Epithelial cell of alveolus of lung (primary cell): Measurements from ENCODE around the genes DISP3, FBXO6, CLCN6, NPPA, KIAA2013 and AADACL3.

DNA sequence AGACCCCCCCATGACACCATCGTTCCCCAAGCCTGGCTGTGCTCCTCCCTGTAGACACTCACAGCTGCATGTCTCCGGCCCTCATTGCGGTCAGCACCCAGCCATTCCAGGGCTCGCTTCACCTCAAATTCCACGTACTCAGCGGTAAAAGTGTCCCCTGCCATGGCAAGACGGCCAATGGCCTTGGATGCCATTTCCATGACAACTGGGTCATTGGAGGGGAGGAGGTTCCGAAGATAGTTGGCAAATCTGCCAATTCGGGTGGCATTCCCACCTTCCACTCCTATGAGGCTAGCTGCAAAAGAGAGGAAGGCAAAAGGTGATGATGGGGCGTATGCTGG lies 5.5 kb downstream of the MTOR start:
- RAMPAGE, long total RNA: no peak
- RRBS: no CpG with 5 or more reads among the region's 10 CpGs

DNA sequence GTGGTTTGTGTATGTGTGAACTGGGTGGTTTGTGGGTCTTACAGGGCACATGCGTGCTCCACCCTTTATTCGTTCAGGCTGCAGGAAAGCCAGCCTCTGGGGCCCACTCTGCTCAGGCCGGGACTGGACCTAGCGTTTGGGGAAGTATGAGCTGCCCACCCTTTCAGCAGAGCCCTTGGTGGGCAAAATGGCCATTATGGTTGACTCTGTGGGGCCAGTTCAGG lies 83.0 kb upstream of the DISP3 start:
- RAMPAGE, long total RNA: no peak
- RRBS: no CpG with 5 or more reads among the region's 4 CpGs

GRCh38 chr1:11478518-11479479 lies at the start of gene DISP3:
Gene DISP3, plus strand, starts transcription at chr1:11479155.
- RAMPAGE, long total RNA: no peak
- RRBS: 2% methylated on average over 55 of the region's 108 CpGs

GRCh38 chr1:11609433-11609728 lies 44.8 kb downstream of the FBXO2 start:
- RAMPAGE, long total RNA: no peak
- RRBS: no CpG with 5 or more reads among the region's 11 CpGs

- RAMPAGE, long total RNA: start-site peak on the plus strand at chr1:11664186-11664221, 27 and 60 reads in 2 replicates
- RRBS: 1% methylated on average over 11 of the region's 65 CpGs
Measured at GRCh38 chr1:11663889-11664501, at the start of gene FBXO6. Gene FBXO6, plus strand, starts transcription at chr1:11664200.

- RAMPAGE, long total RNA: no peak
- RRBS: no CpG with 5 or more reads among the region's 27 CpGs
Measured at GRCh38 chr1:11794930-11796190, 10.4 kb downstream of the MTHFR start.

DNA sequence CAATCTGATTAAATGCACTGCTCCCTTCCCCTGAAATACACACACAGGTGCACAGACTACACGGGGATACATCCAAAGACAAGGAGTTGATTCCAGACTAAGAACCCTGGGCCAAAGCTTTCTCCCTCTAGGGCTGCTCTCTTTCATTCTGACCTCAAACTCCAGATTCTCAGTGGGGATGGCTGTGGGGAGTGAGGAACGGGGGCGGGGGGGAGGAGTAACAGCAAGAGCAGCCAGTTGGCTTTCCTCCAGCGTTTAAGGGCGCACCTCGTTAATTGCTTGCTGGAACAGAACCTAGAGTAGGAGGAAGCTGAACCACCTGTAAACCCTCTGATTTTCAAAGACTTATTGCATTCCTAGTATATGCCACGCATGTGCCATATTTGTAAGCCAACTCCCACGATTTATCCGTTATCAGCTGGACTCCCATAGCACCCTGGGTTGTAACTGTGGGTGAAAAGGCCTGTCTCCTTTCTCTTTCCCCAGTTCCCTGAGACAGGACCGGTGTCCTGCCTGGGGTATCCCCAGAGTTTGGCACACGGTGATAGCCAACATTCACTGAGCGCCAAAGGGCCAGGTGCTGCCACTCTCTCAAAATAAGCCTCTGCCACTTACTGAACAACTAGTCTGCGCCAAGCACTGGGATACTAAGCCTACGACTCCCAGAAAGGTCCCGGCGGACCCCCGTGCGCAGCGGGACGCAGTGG lies 879 bp downstream of the MTHFR start:
- RAMPAGE, long total RNA: no peak
- RRBS: under 1% methylated on average over 6 of the region's 20 CpGs

GRCh38 chr1:11806036-11806312 lies at the start of gene CLCN6:
Gene CLCN6, plus strand, starts transcription at chr1:11806191.
- RAMPAGE, long total RNA: no peak
- RRBS: no CpG with 5 or more reads among the region's 17 CpGs

GRCh38 chr1:11847519-11848064 lies at the start of gene NPPA:
Gene NPPA, minus strand, starts transcription at chr1:11847783.
- RAMPAGE, long total RNA: no peak
- RRBS: no CpG with 5 or more reads among the region's 11 CpGs

DNA sequence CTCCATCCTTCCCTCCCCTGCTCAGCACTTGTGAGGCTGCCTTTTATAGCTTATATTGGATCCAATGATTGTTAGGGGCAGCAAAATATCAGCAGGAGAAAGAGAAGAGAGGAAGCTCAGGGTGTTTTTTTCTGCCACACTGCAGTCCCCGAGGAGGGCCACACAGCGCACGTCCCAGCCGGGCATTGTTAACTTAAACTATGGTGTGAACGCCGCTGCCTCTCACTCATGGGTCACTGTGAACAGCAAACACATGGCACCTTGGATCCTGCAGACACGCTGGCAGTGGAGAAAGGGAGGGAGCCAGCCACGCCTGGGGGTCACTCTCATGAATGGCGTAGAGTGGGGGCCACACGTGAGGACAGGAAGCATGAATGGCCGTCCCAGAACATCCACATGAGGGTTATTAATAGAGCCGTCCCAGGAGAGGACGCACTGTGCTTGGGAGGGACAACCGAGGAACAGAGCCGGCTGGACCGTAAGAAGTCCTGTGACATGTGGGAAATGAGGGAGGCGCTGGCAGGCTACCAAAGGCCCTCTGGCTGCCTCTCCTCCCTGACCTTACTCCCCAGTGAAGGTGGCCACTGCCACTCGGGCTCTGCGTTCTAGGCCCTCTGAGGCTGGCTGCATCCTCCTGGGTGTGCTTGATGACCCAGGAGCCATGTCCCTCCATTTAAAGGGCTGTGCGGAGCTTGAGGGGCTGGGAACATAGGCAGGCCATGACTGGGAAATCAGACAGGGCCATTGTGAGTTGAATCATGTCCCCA lies 15.3 kb upstream of the NPPB start:
- RAMPAGE, long total RNA: no peak
- RRBS: no CpG with 5 or more reads among the region's 20 CpGs

DNA sequence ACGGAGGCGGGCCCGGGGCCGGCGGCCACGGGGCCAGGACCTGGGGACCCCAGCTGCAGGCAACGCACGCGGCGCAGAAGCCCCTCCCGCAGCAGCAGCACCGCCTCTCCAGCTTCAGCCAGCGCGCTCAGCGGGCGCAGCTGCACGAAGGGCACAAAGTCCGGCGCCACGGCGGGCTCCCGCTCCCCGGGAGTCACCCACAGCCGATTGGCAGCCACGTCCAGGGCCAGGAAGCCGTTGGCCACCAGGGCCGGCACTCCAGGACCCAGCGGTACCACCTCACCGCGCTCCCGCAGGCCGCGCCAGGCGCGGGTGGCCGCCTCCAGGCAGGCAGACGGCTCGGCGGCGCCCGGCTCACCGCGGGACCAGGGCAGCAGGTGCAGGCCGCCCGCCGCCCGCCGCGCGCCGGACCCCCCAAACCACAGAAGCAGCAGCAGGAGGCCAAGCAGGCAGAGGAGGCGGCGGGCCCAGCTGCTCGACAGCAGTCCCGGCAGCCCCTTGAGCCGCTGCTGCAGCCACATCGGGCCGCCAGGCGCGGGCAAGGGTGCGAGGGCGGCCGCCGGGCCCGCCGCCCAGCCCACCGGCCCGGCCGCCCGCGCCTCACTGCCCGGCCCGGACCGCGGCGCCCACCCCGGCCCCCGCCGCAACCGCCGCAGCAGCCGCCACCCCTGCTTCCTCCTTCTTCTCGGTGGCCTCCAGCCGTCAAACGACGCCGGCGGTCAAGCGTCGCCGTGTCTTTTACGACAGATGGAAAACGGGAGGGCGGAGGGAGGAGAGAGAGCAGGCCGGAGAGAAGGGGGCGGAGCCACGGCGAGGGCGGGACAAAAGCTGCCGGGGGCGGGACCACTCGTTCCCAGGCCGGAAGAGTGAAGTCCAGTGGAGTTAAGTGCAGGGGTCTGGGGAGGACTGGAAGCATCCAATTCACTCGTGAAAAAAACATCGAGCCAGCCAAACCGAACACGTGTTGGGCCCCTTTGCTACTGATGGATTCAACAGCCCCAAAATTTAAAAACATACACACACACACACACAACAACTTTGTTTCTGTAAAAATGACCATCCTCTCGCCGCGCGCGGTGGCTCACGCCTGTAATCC lies at the start of gene KIAA2013:
Gene KIAA2013 (minus strand): TSS at position 711 of the 1,096 bp plus-strand sequence.
- RAMPAGE, long total RNA: no peak
- RRBS: under 1% methylated on average over 29 of the region's 113 CpGs

DNA sequence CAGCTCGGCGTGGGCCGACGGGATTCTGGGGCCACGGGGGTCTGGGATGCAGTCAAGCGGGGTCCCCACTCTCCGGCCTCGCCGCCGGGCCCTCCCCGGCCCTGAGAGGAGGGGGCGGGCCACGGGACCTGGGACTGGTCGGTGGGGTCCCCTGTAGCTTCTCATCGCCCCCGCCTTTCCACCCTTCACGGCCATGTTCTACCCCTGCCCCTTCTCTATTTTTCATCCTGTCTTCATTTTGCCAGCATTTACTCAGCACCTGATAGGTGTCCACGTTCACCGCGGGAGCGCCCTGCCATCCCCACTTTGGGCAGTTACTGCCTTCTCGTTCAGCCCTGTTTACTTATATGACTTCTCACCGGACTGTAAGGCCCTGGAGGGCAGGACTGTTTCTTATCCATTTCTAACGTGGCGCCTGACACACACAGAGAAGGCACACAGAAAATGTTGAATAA lies 330 bp downstream of the MFN2 start:
- RAMPAGE, long total RNA: no peak
- RRBS: under 1% methylated on average over 6 of the region's 25 CpGs

DNA sequence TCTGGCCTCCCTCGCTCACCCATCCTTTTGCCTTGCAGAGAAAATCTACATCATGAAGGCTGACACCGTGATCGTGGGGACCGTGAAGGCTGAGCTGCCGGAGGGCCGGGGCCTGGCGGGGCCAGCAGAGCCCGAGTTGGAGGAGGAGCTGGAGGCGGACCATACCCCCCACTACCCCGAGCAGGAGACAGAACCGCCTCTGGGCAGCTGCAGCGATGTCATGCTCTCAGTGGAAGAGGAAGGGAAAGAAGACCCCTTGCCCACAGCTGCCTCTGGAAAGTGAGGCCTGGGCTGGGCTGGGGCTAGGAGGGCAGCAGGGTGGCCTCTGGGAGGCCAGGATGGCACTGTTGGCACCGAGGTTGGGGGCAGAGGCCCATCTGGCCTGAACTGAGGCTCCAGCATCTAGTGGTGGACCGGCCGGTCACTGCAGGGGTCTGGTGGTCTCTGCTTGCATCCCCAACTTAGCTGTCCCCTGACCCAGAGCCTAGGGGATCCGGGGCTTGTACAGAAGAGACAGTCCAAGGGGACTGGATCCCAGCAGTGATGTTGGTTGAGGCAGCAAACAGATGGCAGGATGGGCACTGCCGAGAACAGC lies 24.4 kb upstream of the TNFRSF1B start:
- RAMPAGE, long total RNA: no peak
- RRBS: 88% methylated on average over 2 of the region's 17 CpGs

GRCh38 chr1:12201449-12201946 lies 28.3 kb upstream of the VPS13D start:
- RAMPAGE, long total RNA: no peak
- RRBS: no CpG with 5 or more reads among the region's 5 CpGs

DNA sequence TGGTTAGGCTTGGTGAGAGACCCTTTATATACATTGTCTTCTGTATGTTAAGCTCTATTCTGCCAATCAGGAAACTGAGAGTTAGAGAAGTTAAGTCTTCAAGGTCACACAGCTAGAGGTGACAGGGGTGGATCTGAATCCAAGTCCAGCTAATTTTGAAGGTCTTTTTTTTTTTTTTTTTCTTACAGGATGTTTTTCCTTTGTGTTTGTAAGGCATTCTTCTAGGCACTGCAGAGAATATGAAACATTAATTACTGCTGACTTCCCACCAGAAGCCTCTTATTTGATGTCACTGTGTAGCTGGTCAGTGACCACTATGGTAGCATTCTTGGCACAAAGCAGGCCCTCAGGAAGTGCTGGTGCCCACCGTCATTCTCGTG lies 192.8 kb downstream of the VPS13D start:
- RAMPAGE, long total RNA: no peak
- RRBS: no CpG with 5 or more reads among the region's 2 CpGs

GRCh38 chr1:12472765-12473201 lies 145.2 kb downstream of the DHRS3 start:
- RAMPAGE, long total RNA: no peak
- RRBS: no CpG with 5 or more reads among the region's 4 CpGs

DNA sequence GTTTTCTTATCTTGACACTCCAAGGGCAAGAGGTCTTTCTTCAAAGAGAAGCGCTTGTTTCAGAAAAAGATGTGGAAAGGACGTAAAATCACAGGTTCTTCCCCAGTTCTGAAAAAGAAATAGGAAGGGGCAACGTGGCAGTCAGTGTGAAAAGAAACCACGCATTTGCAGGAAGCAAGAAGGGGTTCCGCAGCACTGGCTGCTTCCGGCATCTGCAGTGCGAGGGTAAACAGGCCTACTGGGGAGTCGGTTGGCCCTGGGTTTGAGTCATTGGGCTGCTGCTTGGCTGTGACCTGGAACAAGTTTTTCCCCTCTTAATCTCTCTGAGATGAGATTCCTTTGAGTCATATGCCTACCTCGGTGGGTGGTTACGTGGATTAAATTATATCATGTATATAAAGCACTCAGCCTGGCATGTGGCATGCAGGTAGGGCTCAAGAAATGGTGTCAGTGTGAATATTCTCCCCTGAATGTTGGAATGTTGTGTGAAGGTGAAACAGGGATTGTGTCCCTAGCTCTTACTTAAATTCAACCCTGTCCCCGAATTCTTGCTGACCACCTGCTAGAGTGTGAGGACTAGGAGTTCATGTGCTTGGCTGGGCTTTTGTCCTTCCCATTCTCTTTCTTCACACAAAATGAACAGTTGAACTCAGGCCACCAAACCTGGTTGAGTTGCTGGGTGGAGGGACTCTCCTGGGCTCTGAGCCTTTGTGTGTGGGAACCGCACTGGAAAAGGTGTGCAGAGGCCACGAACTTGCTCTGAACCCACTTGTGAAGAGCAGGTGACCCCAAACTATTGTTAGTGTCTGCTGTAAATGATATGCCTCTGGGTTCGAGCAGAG lies 144.6 kb downstream of the DHRS3 start:
- RAMPAGE, long total RNA: no peak
- RRBS: no CpG with 5 or more reads among the region's 14 CpGs

DNA sequence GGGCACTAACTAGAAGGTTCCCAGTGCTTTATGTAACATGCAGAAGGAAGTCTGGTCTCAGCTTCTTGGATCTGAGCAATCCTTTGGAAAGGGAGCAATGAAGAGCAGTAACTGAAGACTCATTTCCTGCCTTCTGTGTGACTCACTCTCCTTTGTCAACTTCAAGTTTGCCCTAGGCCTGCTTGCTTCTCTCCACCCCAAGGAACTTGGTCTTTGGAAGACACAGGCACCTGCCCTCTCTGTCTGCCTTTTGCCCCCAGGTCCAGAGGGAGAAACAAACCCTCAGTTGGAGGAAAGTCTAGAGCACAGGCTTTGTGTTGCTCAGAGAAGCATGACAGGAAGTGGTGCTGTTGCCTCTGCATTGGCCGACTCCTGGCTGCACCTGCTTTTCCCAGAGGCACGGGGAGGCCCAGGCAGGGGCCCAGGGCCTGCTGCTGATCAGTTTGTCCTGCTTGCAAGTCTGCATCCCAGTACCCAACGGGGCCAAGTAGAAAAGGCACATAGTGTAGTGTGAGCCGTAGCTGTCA lies 137.2 kb downstream of the DHRS3 start:
- RAMPAGE, long total RNA: no peak
- RRBS: no CpG with 5 or more reads among the region's 4 CpGs

- RAMPAGE, long total RNA: no peak
- RRBS: 93% methylated on average over 2 of the region's 13 CpGs
Measured at GRCh38 chr1:12513223-12513932, 104.6 kb downstream of the DHRS3 start.

GRCh38 chr1:12715849-12716511 lies at the start of gene AADACL3:
Gene AADACL3, plus strand, starts transcription at chr1:12716110.
- RAMPAGE, long total RNA: no peak
- RRBS: no CpG with 5 or more reads among the region's 9 CpGs